Right lobe of liver (tissue), 4 donors: ENCODE results near the genes SNX4 and KLF15.

DNA sequence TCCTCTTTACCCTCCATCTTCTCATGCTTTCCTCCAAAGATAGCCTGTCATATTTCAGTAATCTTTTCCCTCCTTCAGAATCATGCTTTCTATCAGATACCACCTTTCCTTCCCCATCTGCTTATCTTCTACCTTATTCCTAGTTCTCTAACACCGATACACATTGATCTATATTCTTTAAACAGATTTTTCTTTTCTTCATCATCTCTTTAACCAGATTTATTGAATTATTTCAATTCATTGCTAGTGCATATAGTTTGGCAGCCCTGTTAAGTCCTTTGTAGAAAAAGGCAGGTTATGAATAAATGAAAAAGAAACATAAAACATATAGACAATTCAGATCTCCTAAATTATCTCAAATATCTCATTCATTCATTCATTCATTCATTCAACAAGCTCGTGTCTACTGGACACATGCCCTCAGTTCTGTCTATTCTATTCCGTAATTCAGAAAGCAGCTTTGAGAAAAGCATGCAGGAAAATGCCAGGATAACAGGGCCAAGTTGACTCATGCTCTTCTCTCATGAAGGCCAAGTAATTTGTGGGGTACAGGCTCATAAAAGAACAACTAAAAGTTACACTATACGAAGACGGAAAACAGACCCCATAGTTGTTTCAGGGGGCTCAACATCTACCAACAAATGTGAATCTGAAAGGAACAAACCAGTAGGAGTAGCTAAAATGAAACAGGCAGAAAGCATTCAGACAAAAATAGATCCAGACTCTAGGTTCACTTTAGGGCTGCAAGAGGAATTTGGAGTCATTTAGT lies 7.7 kb downstream of the ZNF148 start:
- PRO-cap, 4 experiments: no peak in any of the 4 experiments
- RAMPAGE, long total RNA, 2 experiments: no peak in any of the 2 experiments

DNA sequence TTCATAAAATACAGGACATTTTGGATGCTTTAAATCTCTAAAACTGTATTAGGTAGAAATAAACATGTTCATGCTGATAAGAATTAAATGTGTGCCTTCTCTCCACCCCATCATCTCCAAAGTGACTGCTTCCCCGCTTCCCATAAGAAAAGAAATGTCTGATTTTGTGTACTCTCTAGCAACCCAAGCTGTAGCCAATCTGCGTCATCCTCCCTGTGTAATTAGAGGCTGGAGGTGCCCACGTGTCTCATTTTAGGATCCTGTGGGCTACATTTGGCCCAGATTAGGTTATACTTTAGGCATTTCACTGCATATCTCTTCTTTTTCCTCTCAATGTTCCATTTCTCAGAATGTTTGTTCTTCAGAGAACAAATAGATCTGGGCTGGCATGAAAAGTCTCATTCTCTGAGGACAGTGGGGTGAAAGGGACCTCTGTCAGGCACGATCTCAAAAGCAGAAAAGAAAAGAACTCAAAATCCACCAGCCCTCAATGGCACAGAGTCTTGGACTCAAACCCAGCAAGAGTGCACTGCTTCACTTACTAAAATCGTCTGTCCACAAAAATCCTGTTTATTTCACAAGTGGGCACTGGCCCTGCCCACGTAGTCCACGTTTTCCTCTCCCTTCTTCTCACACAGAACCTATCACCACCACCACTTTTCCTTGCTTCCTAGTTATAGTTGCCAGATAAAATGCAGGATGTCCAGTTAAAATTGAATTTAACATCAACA lies 19.4 kb upstream of the ZNF148 start:
- PRO-cap, 4 experiments: peak in 1 of 4 experiments; most common minus-strand start position 448 of the sequence (in 1)
- RAMPAGE, long total RNA, 2 experiments: no peak in any of the 2 experiments

DNA sequence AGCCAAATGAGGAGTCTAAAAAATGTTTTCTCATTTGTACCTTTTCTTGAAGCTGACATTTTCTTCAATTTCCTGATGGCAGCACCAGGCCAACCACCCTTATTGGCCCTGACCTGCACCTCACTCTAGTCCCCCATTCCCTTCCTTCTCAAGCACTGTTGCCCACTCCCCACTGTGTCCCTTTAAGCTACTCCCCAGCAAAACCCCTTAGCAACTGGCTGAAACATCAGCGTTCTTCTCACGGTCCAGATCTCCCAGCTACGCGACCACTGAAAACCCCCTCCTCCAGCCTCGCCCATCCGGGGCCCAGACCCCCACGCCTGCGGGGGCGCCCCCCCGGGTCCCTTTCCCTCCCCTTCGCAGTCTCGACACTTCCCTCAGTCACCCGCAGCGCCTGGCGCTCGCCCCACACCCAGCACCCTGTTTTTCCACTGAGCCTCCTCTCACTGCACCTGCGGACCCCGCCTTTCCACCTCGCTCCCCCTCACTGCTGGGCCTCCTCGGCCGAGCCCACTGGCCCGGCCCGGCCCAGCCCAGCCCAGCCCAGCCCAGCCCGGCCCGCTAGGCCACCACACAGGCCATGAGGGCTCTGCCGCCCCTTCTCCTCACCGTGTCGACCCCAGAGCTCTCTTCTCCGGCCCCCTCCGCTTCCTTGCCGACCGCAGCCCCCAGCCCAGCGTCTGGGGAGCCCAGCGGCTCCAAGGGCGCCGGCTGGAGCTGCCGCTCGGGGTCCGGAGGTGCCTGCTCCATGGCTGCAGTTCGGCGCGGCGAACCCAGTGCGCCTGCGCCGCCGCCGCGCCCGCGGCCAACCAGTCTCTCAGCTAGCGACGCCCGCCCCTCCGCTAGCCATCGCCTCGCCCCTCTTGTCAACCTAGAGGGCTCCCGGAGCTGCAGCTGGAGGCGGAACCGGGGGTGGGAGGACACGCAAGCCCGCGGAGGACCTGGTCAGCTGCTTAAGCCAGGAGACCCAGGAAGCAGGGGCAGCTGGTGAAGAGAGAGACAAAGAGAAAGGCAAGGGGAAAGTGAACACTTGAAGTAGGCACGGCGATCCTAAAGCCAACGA lies at the start of gene SNX4:
Gene SNX4 (minus strand): TSS at position 780 of the 1,063 bp plus-strand sequence.
- PRO-cap, 4 experiments: peak in 4 of 4 experiments; most common plus-strand start position 903 of the sequence (in 4); most common minus-strand start position 819 of the sequence (in 3)
- RAMPAGE, long total RNA, 2 experiments: start-site peak on the minus strand in 2 of 2 experiments, centred at positions 756 to 767 of the sequence, 977 to 1,126 reads per replicate

- PRO-cap, 4 experiments: no peak in any of the 4 experiments
- RAMPAGE, long total RNA, 2 experiments: no peak in any of the 2 experiments
Observed at GRCh38 chr3:125551874-125552593, 32.0 kb upstream of the SNX4 start.

DNA sequence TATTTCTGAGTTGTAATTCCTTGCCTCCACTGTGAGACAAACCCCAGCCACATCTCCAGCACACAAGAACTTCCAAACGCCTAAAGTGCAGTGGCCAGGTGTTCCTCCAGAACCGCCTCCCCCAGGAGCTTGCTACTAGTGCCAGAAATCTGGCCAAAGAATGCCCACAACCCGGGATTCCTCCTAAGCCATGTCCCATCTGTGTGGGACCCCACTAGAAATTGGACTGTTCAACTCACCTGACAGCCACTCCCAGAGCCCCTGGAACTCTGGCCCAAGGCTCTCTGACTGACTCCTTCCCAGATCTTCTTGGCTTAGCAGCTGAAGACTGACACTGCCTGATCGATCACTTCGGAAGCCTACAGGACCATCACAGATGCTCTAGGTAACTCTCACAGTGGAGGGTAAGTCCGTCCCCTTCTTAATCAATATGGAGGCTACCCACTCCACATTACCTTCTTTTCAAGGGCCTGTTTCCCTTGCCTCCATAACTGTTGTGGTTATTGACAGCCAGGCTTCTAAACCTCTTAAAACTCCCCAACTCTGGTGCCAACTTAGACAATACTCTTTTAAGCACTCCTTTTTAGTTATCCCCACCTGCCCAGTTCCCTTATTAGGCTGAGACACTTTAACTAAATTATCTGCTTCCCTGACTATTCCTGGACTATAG lies 103.0 kb upstream of the ROPN1B start:
- PRO-cap, 4 experiments: no peak in any of the 4 experiments
- RAMPAGE, long total RNA, 2 experiments: no peak in any of the 2 experiments

DNA sequence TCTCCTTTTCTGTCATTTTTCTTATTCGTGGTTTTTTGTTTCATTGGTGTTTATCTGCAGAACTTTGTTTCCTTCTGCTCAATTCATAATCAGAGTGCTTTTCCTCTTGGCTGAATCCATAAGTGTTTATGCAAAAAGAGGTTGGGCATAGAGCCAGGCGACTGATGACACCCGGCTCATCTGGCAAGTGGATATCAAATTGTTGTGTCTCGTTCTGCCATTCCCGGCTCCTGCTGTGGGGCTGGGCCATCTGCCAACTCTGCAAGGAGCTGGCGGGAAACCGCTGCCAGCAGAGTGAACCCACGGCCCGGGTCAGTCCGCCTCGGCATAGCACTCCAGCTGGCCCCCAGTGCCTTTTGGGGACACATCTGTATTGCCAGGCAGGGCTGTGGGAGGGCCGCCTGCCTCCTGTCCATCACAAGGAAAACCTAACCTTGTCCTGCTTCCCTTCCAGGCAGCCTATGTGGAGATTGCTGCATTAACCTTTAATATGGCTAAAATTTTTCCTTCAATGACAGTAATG lies 82.9 kb upstream of the ROPN1B start:
- PRO-cap, 4 experiments: peak in 1 of 4 experiments; most common minus-strand start position 120 of the sequence (in 1)
- RAMPAGE, long total RNA, 2 experiments: no peak in any of the 2 experiments

DNA sequence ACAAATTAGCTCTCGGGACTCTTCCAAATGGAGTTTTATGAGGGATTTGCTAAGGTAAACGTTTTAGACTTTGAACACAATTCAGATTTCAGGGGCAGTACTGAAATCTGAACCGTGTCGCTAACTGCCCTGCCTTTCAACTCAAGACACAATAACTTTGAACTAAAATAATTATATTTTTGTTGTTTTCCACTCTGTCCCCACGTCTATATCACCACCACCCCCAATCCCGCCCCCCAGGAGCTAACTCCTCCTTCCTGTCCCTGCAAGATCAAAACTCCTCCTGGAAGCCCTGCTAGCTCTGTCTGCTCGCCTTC lies 54.1 kb upstream of the ROPN1B start:
- PRO-cap, 4 experiments: peak in 3 of 4 experiments; most common plus-strand start position 274 of the sequence (in 3)
- RAMPAGE, long total RNA, 2 experiments: no peak in any of the 2 experiments

- PRO-cap, 4 experiments: no peak in any of the 4 experiments
- RAMPAGE, long total RNA, 2 experiments: no peak in any of the 2 experiments
Observed at GRCh38 chr3:126026223-126026735, 57.3 kb downstream of the ROPN1B start.

- PRO-cap, 4 experiments: peak in 1 of 4 experiments; most common minus-strand start chr3:126181477 (in 1)
- RAMPAGE, long total RNA, 2 experiments: no peak in any of the 2 experiments
Observed at GRCh38 chr3:126181309-126181689, 913 bp upstream of the ALDH1L1 start.

DNA sequence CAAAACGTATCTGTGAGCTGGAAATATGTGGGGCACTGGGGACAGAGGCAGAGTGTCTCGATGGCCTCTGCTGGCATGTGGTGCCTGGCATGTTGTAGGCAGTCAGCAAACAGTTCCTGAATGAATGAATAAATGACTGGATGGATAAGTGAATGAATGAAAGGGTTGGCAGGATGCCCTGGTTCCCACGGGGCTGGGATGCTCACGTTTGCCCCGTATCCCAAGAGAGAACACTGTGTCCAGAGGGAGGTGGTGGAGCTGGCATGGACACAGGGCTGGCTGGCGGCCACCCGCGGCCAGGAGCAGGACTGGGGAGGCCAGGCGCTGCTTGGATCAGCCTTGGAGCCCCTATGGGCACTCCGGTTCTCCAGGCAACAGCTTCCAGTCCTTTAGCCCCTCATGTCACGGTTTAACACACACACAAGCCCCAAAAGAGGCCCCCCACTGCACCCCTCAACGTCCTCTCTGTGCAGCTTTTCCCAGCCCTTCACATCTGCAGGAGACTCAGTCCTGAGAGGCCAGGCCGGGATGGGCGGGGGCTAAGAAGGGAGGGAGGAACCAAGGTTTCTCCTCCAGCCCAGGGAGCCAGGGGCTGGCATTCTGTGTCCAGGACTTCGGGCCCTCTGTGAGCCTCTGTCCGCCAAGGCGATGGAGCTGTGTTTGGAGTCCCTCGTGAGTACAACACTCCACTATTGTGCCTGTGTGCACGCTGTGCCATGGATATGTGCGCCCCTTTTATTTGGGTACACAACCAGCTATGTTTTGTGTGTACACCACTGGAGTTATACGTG lies 86.0 kb upstream of the ALDH1L1 start:
- PRO-cap, 4 experiments: peak in 2 of 4 experiments; most common plus-strand start position 299 of the sequence (in 2); most common minus-strand start position 82 of the sequence (in 2)
- RAMPAGE, long total RNA, 2 experiments: no peak in any of the 2 experiments

- PRO-cap, 4 experiments: peak in 2 of 4 experiments; most common minus-strand start chr3:126288588 (in 1)
- RAMPAGE, long total RNA, 2 experiments: no peak in any of the 2 experiments
Observed at GRCh38 chr3:126288372-126288882, 68.8 kb downstream of the KLF15 start.

- PRO-cap, 4 experiments: peak in 3 of 4 experiments; most common plus-strand start chr3:126293890 (in 3); most common minus-strand start chr3:126293754 (in 1)
- RAMPAGE, long total RNA, 2 experiments: no peak in any of the 2 experiments
Observed at GRCh38 chr3:126293606-126294372, 63.4 kb downstream of the KLF15 start.

- PRO-cap, 4 experiments: peak in 4 of 4 experiments; most common minus-strand start chr3:126357408 (in 4)
- RAMPAGE, long total RNA, 2 experiments: no peak in any of the 2 experiments
Observed at GRCh38 chr3:126357045-126357531, at the start of gene KLF15. TSS of gene KLF15 (minus strand) at chr3:126357408.

DNA sequence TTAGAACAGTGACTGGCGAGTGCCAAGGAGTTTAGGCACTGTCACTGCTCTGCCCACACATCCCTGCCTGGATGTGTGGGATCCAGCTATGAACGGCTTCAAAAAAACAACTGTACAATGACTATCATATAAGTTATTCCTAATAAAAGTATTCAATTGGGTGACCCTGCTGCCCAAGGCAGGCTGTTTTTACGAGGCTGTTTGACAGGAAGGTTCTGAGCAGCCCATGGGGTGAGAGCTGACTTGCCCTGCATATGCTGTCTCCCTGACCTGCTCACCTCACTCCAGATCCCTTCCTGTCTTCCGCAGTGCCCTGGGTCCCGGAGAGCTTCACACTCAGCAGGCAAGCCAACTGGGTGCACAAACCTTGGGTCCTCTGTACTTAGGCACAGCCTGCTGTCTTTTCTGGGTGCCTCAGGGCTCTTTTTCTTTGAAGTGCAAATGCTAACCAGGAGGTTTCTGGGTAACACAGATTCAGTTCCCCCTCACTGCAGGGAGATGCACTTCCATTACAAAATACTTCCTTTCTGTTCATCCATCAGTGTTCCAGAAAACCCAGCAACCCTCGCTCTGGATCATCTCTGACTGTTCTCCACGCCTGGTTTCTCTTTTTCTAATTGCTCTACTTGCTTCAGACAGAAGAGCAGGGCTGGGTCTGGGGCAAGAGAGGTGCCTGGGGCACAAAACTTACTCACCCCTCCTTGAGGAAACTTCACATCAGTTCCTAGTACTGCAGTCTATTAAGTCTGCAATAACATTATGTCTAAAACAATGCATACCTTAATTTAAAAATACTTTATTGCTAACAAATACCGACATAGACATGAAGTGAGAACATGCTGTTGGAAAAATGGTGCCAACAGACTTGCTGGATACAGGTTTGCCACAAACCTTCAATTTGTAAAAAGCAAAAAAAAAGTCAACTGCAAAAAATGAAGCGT lies 32.7 kb downstream of the ZXDC start:
- PRO-cap, 4 experiments: no peak in any of the 4 experiments
- RAMPAGE, long total RNA, 2 experiments: no peak in any of the 2 experiments

GRCh38 chr3:126466598-126467299 lies 8.9 kb downstream of the ZXDC start:
- PRO-cap, 4 experiments: peak in 4 of 4 experiments; most common plus-strand start chr3:126467096 (in 4); most common minus-strand start chr3:126466981 (in 3)
- RAMPAGE, long total RNA, 2 experiments: start-site peak on the minus strand in 1 of 2 experiments, at chr3:126466878-126466985 at its widest, 16 reads per replicate

DNA sequence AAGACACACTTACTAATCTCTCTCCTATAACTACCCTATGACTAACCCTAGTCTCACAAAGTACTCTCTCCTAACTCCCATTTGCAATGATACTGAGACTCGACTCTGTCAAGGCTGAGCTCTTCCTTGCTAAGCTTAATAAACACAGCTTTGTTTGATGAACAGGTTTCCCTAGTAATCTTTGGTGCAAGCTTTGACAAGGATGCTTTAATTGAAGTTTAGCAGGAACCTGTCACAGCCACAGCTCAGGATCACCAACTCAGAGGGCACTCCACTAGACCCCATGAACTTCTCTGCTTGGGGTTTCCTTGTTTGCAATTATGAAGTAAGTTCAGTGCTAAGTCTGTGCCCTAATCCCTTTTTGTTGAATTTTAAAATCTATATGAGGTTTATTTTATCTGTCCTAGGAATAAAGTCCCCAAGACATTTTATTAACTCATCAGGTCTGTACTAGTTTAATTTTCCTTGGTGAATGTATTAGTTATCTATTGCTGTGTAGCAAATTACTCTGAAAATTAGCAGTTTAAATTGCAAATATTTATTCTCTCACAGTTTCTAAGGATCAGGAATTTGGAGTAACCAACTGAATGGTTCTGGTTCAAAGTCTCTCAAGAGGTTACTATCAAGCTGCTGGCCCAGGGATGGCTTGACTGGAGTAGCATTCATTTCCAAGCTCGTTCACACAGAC lies 45.5 kb upstream of the C3orf22 start:
- PRO-cap, 4 experiments: no peak in any of the 4 experiments
- RAMPAGE, long total RNA, 2 experiments: no peak in any of the 2 experiments

GRCh38 chr3:126852647-126853008 lies 130.3 kb upstream of the PLXNA1 start:
- PRO-cap, 4 experiments: no peak in any of the 4 experiments
- RAMPAGE, long total RNA, 2 experiments: no peak in any of the 2 experiments

DNA sequence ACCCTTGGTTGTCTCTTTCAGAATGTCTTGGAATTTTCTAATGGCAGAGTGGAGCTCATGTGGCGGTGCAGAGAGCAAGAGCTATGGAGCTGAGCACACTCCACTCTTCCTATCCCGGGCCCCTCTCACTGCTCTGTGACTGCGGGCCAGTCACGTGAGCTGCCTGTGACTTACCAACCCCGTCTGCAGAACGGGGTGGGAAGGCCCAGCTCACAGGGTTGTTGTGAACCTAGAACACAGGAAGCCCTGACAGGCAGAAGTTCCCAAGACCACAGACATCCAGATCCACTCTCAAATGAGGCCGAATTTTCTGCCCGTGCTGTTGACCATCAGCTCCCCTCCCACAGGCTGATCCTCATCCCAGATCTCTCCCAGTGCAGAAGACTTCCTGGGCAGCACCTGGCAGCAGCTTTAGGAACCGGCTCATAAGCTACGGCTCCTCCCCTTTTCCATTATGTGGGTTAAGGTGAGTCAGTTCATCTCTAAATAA lies 35.4 kb upstream of the PLXNA1 start:
- PRO-cap, 4 experiments: peak in 4 of 4 experiments; most common plus-strand start position 256 of the sequence (in 4); most common minus-strand start position 99 of the sequence (in 2)
- RAMPAGE, long total RNA, 2 experiments: no peak in any of the 2 experiments

DNA sequence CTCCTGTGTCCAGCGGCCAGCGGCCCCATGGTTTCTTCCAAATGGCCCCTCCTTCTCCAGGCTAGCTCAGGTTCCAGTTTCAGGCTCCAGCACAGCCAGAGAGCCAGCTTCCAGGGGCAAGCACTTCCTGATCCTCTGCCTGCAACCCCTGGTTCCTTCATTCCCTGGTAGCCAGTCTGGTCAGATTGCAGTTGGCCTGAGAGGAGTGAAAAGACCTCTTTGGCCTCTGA lies 21.0 kb upstream of the PLXNA1 start:
- PRO-cap, 4 experiments: peak in 4 of 4 experiments; most common plus-strand start position 98 of the sequence (in 4)
- RAMPAGE, long total RNA, 2 experiments: no peak in any of the 2 experiments

GRCh38 chr3:127044934-127045546 lies 62.1 kb downstream of the PLXNA1 start:
- PRO-cap, 4 experiments: no peak in any of the 4 experiments
- RAMPAGE, long total RNA, 2 experiments: no peak in any of the 2 experiments